Ureter (tissue), 1 donor: ENCODE measurements around a stretch of chr4.

GRCh38 chr4:185796912-185797550 lies 15.0 kb downstream of the SORBS2 start:
- PRO-cap, result no peak

- PRO-cap, result no peak
Observed at GRCh38 chr4:185880509-185881015, 68.6 kb upstream of the SORBS2 start.

GRCh38 chr4:186074126-186074663 lies 5.2 kb downstream of the TLR3 start:
- PRO-cap, result no peak

- PRO-cap, result no peak
Observed at GRCh38 chr4:186132944-186133143, 58.5 kb upstream of the CYP4V2 start.

DNA sequence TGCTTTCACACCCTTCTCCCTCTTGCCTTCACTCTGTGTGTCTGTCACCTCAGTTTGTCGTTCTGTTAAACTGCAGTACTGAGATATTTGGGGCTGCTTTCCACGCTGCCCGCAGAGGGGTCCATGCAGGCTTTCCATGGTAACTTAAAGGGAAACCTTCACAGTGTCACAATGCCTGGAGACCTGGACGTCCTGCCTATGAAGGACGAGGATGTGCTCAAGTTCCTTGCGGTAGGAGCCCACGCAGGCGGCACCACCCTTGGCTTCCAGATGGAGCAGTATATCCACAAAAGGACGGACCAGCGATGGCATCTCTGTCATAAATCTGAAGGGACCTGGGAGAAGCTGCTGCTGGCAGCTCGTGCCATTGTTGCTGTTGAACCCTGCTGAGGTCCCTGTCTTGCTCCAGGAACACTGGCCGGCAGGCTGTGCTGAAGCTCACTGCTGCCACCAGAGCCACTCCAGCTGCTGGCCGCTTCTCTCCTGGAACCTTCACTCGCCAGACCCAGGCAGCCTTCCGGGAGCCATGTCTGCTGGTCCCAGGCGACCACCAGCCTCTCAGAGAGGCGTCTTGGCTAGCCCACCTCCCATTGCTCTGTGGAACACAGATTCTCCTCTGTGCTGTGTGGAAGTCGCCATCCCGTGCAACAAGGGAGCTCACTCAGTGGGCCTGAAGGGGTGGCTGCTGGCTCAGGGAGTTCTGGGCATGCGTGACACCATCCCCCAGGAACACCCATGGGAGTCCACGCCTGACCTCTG lies 33.5 kb upstream of the CYP4V2 start:
- PRO-cap, result no peak

DNA sequence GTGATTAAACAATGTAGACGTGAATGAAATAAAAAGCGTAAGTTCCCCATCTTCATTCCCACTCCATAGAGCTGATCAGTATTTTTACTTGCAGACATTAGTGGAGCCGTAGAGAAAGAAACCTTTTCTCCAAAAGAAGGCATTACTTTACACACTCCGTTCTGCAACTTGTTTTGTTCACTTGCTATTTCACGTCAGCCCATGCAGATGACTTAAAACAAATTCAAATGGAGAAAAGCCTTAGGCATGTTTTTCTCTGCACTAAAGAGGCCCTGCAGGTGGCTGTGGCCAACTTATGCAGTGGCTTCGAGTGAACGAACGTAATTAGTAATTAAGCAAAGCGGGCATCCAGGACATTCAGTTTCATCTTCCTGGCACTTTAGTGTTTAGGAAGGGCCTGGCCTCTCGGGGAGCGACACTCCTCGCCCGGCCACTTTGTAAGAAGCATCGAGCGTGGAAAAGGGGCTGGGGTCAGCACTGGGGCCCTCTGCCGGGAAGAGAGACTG lies 934 bp upstream of the CYP4V2 start:
- PRO-cap, result no peak

- PRO-cap, result no peak
Observed at GRCh38 chr4:186195924-186196563, 4.7 kb downstream of the CYP4V2 start.

DNA sequence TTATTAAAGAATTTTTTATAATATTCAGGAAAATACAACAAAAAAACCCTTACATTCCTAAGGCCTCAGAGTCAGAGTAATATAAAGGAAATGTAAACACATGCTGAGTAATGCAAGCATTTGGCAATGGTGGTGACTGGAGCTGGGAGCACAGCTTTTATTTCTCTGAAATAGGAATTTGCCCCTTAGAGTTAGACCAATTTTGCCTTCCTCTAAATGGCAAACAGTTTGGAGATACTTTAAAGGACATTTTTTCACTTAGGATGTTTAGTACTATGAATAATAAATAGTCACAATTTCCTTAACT lies 16.2 kb upstream of the F11 start:
- PRO-cap, result no peak

GRCh38 chr4:186537780-186538652 lies 17.4 kb downstream of the MTNR1A start:
- PRO-cap, result no peak

DNA sequence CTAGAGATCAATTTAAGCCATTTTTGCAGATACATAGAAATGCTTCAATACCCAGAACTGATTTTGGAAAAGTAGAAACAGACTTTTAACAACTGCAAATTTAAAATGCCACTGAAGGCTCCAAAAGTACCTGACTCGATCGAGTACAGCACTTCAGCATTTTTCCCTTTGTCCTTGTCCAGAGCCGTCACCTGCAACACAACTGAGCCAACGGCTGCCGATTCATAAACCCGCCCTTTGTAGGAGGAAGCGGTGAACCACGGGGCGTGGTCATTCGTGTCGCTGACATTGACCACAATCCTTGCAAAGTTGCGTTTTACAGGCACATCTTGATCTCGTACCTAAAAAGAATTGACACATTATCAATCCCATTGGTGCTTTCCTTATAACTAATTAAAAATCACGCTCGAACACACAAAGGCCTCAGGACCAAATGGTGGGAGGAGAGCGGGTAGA lies 72.7 kb upstream of the MTNR1A start:
- PRO-cap, result no peak

- PRO-cap, result no peak
Observed at GRCh38 chr4:186668797-186669674, 54.6 kb downstream of the FAT1 start.

DNA sequence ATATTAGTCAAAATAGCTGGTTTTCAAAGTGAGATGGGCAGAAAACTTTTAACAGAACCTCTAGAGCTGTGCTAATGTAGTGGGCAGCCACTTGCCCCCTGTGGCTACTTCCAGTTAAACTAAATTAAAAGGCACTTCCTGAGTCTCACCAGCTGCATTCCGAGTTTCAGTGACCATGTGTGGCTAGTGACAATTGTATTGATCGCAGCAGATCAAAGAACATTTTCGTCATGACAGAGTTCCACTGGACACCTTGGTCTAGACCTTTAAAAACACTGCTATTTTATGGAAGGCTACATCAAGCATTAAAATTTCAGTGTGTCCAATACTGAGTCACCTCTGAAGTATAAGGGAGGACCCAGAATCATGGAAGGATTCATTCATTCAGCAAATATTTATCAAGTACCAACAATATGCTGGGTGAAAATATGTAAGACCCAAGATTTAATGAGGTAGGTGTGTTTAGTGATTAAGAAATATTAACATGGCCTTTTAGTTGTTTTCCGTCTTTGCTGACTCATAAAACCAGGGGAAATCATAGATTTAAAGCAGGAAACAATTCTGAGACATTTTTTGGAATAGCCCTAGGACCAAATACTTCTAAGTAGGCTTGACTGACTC lies 5.1 kb upstream of the FAT1 start:
- PRO-cap, result no peak

DNA sequence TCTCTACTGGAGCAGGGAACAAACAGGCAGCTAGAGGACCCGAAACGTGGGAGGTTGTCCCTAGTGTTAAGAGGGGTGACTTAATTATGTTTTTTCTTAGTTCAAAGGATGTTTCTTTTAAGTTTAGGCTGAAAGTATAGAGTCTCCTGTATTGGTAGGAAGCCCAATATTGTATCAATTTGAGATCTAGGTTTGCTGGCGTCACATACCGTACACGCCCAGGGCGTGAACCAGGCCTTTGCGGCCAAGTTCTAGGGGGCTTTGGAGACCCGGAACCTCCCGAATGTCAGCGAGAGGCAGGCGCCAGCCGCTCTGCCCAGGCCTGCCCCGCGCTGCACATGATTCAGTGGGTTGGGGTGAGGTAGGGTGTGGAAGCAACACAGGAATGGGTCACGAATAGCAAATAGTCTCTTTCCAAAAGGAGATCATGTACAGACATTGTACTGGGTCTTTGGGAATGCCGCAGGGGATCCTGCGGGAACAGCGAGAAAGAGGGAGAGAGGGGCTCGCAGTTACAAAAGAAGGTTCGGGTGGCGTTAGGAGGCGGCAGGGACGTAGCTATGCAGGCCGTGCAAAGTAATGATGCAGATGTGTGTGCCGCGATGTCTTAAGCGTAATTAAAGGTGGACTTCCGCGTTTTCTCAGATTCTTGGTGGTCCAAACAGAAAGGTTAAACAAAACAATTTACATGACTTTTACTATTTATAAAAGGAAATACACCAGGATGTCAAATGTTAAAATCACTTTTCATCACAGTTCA lies 195.8 kb upstream of the FAT1 start:
- PRO-cap, result no peak

DNA sequence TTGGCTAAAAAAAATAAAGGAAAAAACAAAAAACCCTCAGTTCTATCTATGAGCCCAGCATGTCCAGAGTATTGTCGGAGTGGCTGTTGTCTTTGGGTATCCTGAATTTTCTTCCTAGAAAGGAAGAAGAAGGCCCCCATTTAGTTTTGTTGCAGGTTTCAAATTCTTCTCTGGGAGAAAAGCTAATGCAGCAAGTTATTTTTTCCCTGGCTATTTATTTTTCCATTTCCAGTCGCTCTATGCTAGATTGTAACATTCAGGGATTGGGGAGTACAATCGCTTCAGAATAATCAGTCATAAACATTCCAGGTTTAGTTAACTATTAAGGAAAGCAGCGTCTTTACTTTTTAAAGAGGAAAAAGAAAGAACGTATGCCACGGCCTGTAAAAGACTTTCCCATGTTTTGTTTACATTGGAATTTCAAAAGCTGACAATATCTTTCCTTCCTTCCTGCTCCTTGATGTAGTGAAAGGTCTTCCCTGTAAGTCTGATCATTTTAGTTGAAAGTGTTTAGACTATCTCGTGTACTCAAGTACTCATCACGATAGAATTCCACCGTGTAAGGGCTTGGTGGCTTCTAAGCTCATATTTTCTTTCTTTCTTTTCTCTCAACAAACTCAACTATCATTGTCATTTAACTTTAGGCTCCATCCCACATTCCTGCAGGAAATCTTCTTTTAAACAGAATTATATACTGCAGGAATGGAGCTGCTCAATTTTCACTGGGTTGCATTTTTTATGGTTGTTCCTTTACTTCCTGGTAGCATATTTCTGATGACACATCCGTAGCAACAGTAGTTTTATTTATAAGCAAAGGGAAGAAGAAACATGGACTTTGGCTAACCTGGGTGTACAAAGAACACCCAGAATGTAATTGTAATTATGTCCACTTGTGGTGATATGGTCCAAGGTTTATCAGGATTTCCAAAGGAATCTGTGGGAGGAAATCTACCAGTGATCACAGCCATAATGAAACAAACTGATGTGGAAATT lies 213.0 kb upstream of the FAT1 start:
- PRO-cap, result no peak

- PRO-cap, result no peak
Observed at GRCh38 chr4:186940492-186940837, 216.8 kb upstream of the FAT1 start.

- PRO-cap, result no peak
Observed at GRCh38 chr4:186943297-186943958, 219.8 kb upstream of the FAT1 start.

- PRO-cap, result no peak
Observed at GRCh38 chr4:187995878-187996335, 336 bp downstream of the ZFP42 start.

DNA sequence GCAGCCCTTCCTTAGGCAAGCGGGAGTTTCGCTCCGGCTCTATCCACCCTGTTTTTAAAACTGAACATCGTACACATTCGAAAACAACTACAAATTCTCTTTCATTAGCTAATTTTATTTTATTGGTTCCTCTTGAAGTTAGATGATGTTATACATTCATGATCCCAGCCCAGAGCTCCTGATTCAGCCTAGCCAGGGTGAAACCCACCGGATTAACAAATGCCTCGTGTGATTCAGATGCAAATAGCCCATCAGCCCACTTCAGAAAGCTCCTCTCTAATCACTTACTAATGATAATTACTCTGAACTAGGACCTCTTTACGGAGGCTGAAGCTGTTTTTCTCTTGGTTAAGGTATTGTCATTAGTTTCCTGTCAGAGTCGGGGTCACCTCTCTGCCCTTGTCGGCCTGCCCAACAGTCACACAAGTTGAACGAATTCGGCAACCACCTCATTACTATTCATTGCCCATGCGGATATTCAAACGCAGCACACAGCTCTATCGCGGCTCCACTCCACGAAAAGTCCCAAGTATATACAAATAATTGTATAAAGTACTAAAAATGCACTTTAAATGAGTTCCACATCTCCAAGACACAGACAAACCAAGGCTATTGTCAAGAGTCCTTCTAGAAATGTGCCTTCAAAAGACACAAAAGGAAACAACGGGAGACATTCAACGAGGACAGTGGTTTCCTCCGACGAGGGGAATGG lies 36.6 kb downstream of the ZFP42 start:
- PRO-cap, result no peak

- PRO-cap, result no peak
Observed at GRCh38 chr4:188555270-188555920, 416.2 kb downstream of the TRIML1 start.

- PRO-cap, result no peak
Observed at GRCh38 chr4:189001289-189001790, 862.1 kb downstream of the TRIML1 start.